Vein endothelial cell (primary cell): ENCODE measurements around a stretch of chr12.

- CAGE, long polyA plus RNA, result no peak
Observed at GRCh38 chr12:1474573-1475127, 119.7 kb downstream of the FBXL14 start.

GRCh38 chr12:1591122-1591584 is 3.2 kb downstream of the FBXL14 start:
- CAGE, long polyA plus RNA, result no peak

DNA sequence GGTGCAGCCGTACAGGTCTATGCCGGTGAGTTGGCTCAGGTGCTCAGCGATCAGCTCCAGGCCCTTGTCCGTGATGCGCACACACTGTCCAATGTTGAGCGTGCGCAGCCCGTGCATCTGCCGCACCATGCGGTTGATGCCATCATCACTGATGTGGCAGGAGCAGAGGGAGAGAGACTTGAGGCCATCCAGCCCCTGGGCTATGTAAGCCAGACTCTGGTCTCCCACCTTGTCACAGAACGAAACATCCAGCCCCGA is 1.5 kb downstream of the FBXL14 start:
- CAGE, long polyA plus RNA, result no peak

GRCh38 chr12:1605137-1605552 is 10.8 kb upstream of the FBXL14 start:
- CAGE, long polyA plus RNA, result no peak

DNA sequence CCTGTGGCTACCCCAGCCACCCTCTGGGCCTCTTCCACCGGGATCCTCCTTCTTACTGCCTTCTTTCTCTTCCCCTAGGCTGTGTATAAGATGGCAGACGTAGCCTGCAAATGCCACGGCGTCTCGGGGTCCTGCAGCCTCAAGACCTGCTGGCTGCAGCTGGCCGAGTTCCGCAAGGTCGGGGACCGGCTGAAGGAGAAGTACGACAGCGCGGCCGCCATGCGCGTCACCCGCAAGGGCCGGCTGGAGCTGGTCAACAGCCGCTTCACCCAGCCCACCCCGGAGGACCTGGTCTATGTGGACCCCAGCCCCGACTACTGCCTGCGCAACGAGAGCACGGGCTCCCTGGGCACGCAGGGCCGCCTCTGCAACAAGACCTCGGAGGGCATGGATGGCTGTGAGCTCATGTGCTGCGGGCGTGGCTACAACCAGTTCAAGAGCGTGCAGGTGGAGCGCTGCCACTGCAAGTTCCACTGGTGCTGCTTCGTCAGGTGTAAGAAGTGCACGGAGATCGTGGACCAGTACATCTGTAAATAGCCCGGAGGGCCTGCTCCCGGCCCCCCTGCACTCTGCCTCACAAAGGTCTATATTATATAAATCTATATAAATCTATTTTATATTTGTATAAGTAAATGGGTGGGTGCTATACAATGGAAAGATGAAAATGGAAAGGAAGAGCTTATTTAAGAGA is 16.8 kb downstream of the WNT5B start:
- CAGE, long polyA plus RNA, result no peak

GRCh38 chr12:1760631-1761290 is 59.6 kb upstream of the LRTM2 start:
- CAGE, long polyA plus RNA, result no peak

DNA sequence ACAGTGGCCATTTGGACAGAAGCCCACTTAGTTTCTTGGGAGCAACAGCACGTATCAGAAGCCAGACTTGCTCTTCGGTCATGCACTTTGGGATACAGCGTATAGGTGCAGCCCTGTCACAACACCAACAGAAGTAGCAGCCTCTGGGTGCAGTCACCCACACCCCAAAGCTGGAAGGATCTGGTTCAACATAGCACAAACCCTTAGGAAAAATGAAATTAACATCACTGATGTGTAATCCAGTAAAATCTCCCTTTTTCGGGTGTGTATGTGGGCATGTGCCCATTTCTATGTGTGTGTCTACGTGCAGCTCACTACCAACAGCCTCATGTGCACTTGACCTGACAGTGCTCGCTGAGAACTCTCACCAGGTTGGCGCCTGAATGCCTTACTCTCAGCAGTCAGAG is 32.4 kb upstream of the LRTM2 start:
- CAGE, long polyA plus RNA, result no peak

- CAGE, long polyA plus RNA, result no peak
Observed at GRCh38 chr12:1809956-1810448, 10.4 kb upstream of the LRTM2 start.

- CAGE, long polyA plus RNA, result no peak
Observed at GRCh38 chr12:1939325-1939625, 20.8 kb upstream of the CACNA2D4 start.

- CAGE, long polyA plus RNA, result no peak
Observed at GRCh38 chr12:2034573-2035359, 18.0 kb upstream of the CACNA1C start.

- CAGE, long polyA plus RNA, result no peak
Observed at GRCh38 chr12:2051998-2052914, 531 bp upstream of the CACNA1C start.

GRCh38 chr12:2168693-2169403 is 116.1 kb downstream of the CACNA1C start:
- CAGE, long polyA plus RNA, result no peak

GRCh38 chr12:2180991-2181584 is 128.3 kb downstream of the CACNA1C start:
- CAGE, long polyA plus RNA, result no peak

- CAGE, long polyA plus RNA, result no peak
Observed at GRCh38 chr12:2584313-2584797, 210.4 kb upstream of the FKBP4 start.

DNA sequence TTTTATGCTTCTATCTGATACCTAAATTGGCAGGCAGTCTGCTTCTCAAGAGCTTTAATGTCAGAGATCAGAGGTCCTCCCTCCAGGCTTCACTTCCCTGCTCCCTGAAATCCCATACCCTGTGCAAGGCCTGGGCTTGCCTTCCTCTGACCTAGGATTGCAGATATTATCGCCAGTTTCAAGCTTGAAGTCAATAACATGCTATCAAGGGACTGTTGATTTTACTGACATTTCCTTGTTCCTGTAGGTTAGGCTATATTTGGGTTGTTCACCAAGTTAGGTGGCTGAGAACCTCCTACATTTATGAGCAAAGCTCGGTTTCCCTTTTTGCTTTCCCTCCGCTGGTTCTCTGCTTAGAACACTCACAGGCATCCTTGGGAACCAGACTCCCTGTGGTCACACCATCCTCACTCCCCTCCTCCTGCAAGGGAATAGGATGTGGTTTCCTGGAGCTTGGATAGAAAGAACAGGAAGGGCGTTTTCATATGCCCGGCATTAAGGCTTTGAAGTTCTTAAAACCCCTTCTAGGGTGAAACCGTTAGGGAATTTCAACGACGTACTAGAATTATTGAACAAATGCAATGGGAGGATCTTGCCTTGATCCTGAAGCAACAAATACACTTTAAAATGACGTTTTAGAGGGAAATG is 208.2 kb upstream of the FKBP4 start:
- CAGE, long polyA plus RNA, result no peak

- CAGE, long polyA plus RNA, result no peak
Observed at GRCh38 chr12:2676630-2676920, 118.2 kb upstream of the FKBP4 start.

DNA sequence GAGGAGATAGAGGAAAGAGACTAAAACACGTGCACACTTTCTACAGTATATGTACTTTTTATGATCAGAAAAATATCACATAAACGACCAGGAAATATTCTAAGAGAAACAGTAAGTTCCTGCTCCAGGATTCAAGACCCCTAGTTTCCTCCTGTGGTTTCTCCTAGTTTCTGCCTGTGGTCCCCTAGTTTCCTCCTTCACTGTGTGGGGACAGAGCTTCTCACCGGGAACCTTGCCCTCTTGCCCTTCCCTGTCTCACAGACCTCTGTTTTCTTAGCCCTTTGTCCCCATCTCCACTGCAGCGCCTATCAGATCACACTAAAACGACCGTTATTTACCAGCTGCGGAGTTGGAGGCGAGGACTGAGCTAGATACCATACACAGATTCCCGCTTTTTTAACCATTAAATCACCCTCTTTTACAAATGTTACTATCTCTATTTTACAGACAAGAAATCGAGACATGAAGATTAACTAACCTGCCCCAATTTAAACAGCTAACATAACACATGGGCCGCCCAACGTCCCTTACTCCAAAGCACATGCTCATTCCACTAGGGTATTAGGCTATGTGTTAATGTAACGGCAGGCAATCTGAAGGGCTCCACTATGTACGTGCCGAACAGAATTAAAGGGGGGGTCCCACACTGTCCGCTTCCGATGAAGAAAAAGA is 2.1 kb upstream of the FKBP4 start:
- CAGE, long polyA plus RNA, result no peak

- CAGE, long polyA plus RNA, result no peak
Observed at GRCh38 chr12:2796222-2796916, 1.6 kb downstream of the FKBP4 start.

DNA sequence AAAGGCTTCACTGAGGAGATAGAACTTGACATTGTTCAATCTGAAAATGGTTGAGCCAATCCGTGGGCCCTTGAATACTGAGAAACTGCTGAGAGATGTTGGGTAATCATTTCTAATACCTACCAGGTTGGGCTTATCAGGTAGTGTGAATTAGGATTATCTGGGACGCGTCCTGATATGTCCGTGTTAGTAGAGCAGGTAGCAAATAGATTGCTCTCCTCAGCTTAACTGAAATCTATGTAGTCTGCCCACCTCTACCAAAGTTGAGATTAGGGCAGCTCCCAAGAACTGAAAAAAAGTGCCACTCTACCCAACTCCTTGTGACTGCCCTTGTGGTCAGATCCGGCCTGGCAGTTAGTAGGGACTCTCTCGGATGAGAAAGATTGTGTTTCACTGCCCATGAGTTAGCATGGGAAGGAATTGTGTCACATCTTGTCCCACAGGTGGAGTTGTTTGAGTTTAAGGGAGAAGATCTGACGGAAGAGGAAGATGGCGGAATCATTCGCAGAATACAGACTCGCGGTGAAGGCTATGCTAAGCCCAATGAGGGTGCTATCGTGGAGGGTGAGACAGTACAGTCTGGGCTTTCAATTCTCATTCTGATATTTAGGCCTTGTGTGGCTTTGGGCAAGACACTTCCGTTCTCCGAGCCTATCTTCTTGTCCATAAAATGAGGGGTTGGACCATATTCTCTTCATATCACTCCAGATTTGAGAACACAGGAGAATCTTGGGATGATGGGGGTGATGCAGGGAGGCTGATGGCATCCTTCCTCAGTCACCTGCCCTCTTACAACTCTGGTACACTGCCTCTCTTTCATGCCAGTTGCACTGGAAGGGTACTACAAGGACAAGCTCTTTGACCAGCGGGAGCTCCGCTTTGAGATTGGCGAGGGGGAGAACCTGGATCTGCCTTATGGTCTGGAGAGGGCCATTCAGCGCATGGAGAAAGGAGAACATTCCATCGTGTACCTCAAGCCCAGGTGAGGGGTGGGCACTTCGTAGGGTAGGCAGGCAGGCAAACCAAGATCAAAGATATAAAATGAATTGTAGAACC is 3.8 kb downstream of the FKBP4 start:
- CAGE, long polyA plus RNA, result no peak

- CAGE, long polyA plus RNA, result no peak
Observed at GRCh38 chr12:3042484-3043087, 34.6 kb upstream of the TSPAN9 start.